ENCODE measurements around a stretch of chr13.

DNA sequence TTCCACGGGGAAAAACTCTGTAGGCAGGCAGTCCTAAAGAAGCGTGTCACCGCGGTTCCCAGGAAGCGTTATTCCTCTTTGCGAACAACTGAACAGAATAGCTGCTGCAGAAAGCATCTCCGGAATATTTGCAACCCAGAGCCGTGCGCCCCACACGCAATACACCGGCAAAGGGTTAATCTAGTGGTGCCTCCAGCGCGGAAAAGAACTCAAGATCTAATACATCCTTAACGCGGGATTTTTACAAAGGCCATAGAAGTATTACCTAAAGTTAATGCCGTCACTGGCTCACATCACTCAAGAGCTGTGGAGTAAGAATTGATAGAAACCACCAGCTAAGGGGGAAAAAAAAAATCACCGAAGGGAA, 65.1 kb downstream of the KCNRG start:
- PRO-cap, result bidirectional peak, plus-strand start outside the sequence, minus-strand start at position 216 of the sequence

GRCh38 chr13:50115157-50116206, 100.2 kb downstream of the KCNRG start:
- PRO-cap, result no peak

GRCh38 chr13:50119523-50120116, 104.4 kb downstream of the KCNRG start:
- PRO-cap, result no peak

- PRO-cap, result unidirectional peak, plus-strand start at chr13:50123803; bidirectional peak, plus-strand start at chr13:50123984, minus-strand start at chr13:50123886
These were observed 108.3 kb downstream of the KCNRG start for GRCh38 chr13:50123365-50124085.

GRCh38 chr13:50125443-50125607, 110.1 kb downstream of the KCNRG start:
- PRO-cap, result bidirectional peak, plus-strand start at chr13:50125676, minus-strand start at chr13:50125541

DNA sequence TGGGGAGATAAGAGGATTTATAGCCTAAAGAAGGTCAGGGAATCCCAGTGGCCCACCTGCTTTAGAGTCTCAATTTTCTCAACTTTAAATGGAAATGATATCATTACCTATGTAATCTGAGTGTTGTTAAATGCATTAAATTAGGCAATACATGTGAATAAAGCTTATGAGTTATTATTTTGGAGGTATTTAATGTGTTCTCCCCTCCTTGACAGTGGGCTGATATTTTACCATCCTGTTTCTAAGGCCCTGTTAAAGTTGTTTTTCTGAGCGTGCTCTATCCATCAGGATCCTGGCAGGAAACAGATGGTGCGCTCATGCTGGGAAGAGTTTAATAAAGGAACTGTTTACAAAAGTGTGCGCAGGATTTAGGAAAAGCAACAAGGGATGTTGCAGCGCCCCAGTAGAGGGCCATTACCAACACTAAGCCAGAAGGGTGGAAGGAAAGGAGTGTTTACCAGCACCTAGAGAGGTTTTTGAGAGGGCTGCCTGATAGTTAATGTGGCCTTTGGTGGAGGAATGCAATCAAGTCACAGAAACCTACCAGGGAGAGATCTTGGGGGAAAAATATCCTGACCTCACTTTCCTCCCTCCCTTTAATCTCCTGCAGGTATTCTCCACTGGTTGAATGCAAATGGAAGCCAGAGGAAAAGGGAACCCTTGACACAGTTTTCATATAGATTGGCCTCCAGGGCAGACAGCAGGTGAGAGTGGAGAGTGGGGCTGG, 374.5 kb downstream of the KCNRG start:
- PRO-cap, result no peak

GRCh38 chr13:50712360-50713056, 131.0 kb downstream of the DLEU7 start:
- PRO-cap, result no peak

- PRO-cap, result no peak
These were observed 129.6 kb downstream of the DLEU7 start for GRCh38 chr13:50713667-50714446.

DNA sequence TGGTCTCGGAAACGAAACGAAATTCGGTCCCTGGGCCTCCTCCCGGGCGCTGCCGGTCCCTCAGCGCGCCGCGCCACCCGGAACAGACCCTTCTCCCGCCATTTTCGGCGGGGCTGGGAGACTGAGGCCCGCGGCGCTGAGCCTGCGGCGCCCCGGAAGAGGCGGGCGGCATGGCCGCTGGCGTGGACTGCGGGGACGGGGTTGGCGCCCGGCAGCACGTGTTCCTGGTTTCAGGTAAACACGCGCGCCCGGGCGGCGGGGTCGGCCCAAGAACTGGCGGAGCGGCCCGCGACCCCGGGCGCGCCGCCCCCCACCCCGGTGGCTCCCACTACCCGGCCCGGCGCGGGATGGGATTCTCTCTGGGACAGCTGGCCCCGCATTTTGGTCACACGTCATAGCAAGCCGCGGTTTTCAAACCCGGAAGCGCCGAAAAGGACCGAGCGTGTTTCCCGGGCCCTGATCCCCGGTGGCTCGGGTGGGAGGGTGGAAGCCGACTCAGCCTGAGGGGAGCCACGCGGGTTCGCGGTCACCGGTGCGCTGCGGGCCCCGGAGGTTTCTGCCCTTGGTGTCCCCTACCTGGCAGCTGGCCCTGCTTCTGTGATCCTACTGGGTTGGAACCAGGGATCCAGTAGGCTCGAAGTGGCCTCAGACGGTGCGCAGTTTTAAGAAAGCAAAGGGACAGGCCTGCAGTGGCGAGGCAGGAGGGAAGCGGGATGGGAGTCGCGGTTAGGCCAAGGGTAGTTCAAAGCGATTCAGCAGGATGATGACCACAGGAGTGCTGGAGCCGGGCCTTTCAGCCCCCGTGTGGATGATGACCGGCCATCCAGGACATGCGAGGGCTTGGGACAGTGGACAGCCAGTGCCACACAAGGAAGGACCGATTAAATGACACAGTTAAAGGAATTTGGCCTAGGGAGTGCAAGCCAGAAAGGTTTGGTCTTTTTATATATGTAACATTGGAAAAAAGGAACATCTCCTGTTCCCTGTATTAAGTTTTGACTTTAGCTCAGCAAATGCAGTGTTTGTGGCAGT, 632 bp downstream of the RNASEH2B start:
- PRO-cap, result bidirectional peak, plus-strand start at position 241 of the sequence, minus-strand start at position 115 of the sequence

DNA sequence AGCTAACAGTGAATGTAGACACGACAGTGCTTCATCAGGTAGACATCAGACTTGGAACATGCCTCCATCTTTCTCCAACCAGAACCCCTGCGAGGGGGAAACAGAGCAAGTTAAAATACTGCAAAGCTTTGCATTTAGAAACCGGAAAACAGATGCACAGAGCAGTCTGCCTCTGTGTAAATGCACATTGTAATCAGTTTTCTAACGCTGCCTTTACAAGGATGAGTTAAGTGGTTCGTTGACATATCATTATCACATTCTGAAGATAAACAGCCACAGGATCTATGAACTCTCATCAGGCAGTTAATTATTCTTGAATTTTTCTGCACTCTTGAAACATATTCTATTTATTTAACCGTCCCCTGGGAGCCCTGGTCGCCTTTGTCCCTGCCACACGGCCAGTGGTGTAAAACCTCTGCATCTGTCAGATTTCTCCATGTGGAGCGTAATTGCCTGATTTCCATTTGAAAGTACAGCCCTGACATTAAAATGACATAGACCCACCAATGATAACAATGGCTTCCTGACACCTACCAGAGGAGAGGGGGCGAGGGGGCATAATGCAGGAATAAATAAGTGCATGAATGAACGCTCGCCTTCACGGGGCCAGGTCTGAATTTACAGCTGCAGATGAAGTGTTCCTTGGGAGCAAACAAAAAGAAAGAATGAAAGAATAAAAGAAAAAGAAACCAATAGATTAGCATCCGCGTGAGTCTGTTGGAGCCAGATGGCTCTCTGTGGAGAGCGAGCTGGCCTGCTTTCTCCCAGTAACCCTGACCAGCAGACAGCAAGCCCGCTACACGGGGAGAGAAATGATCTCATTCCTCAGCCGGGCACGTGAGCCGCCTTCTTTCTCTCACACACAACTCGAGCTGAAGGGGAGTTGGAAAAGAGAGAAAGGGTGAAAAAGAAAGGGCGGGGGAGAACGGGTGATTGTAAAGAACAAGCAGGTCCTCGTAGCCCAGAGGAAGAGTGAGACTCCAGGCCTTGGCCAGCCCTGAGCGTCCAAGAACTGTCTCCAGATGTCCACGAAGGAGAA, 81.0 kb downstream of the RNASEH2B start:
- PRO-cap, result no peak

- PRO-cap, result no peak
These were observed 30.5 kb downstream of the C13orf42 start for GRCh38 chr13:51080592-51081049.

- PRO-cap, result no peak
These were observed 45.2 kb downstream of the SERPINE3 start for GRCh38 chr13:51384465-51385336.

GRCh38 chr13:51392194-51392957, 52.9 kb downstream of the SERPINE3 start:
- PRO-cap, result no peak

- PRO-cap, result bidirectional peak, plus-strand start at chr13:51451683, minus-strand start at chr13:51451594
These were observed 1.4 kb downstream of the INTS6 start for GRCh38 chr13:51451415-51451865.

- PRO-cap, result bidirectional peak, plus-strand start at chr13:51453346, minus-strand start at chr13:51453031; bidirectional peak, plus-strand start at chr13:51453568, minus-strand start at chr13:51453572; bidirectional peak, plus-strand start at chr13:51453713, minus-strand start at chr13:51453773
These were observed 513 bp upstream of the INTS6 start for GRCh38 chr13:51453146-51453952.

DNA sequence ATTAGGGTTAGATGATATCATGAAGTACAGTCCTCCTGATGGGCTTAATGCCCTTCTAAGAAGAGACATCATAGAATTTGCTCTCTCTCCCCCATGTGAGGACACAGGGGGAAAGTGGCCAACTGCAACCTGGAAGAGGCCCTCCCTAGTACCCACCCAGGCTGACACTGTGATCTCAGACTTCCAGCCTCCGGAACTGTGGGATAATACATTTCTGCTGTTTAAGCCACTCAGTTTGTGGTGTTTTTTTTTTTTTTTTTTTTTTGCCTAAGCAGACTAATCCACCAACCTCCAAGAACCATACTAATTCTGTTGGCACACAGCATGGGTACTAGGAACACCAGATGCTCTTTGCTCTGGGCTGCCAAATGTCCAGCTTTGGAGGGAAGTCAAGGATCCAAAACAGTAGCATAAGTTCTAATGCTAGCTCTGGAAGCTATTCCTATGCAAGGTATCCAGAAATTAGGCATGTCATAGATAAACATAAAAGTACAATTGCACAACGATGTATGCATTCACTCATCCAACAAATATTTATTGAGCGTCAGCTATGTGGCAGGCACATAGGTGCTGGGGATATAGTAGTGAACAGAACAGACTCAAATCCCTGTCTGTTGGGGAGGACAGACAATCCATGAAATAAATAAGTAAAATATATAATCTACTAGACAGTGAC, 64.5 kb upstream of the WDFY2 start:
- PRO-cap, result no peak

- PRO-cap, result no peak
These were observed 34.4 kb downstream of the WDFY2 start for GRCh38 chr13:51618738-51619066.

DNA sequence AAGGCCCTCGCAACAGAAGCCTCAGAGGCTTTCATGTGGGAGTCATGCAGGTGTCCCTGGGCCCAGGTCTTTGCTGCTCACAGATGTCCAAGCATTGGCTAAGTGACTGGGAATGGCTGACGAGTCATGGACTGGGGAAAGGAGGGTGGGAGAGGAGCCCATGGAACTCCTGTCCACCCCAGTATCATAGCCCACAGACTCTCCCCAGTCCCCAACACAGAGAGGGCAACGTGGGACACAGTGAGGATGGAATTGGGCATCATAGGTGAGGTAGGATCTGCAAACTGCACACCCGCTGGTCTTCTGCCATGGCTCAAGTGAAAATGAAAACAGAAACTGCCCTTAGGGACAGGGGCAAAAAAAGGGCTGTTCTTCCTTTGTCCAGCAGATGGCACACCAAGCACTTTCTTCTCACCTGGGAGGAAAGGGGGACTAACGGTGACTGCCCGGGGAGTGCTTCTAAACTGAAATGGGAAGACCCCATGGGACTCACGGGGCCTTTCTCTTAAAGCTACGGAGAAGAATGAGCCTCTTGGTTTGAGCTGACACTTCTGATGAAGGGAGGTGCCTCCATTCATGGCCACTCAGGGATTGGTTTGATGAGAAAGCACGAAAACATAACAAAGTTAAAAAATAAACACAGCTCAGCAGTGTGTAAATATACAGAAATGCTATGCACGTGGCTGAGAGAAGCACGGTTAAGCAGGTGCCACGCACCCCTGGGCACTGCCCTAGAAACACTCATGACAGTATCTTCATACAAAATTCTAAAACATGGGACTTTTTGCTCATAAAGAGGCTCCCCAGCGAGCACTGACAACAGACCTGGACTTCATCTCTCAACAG, 11.2 kb upstream of the DHRS12 start:
- PRO-cap, result no peak

GRCh38 chr13:51912063-51912700, 50.4 kb downstream of the CCDC70 start:
- PRO-cap, result no peak

DNA sequence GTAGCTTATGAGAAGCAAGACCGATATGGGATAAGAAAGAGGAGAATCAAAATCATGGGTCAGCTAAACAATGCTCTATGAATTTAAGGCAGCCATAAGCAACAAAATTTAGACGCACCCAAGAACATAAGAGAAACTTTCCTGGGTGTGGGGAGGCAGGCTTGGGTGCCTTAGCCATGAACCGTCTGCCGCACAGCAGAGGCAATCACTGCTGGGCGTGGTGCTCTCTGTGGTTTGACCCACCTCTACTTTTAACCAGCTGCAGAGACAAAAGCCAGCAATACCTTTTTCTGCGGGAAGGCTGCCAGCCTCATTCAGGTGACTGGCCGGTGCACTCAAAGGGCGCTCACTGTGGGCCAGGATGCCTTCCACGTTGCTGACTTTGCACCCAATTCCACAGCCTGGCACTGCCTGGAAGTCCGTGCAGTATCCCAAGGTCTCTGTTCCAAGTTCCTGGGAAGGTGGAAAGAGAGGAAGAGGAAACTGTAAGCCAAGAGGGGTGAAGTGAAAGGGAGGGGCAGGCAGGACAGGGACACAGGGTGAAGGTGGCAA, 69.1 kb downstream of the ATP7B start:
- PRO-cap, result unidirectional peak, plus-strand start at position 313 of the sequence

All from colic lymph node (tissue), 1 donor.